Left lobe of liver (tissue), 1 donor: Measurements from ENCODE around the genes HPRT1, CT45A9, SLC9A6, RBMX, SPANXA1 and SLITRK2.

GRCh38 chrX:134169430-134169781 lies 67.6 kb upstream of the CCDC160 start:
- PRO-cap, result no peak

DNA sequence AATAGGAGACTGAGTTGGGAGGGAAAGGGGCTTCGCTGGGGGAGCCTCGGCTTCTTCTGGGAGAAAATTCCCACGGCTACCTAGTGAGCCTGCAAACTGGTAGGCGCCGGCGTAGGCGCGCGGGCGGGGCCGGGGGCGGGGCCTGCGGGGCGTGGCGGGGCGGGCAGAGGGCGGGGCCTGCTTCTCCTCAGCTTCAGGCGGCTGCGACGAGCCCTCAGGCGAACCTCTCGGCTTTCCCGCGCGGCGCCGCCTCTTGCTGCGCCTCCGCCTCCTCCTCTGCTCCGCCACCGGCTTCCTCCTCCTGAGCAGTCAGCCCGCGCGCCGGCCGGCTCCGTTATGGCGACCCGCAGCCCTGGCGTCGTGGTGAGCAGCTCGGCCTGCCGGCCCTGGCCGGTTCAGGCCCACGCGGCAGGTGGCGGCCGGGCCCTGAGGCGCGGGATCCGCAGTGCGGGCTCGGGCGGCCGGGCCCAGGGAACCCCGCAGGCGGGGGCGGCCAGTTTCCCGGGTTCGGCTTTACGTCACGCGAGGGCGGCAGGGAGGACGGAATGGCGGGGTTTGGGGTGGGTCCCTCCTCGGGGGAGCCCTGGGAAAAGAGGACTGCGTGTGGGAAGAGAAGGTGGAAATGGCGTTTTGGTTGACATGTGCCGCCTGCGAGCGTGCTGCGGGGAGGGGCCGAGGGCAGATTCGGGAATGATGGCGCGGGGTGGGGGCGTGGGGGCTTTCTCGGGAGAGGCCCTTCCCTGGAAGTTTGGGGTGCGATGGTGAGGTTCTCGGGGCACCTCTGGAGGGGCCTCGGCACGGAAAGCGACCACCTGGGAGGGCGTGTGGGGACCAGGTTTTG lies at the start of gene HPRT1:
Gene HPRT1, plus strand, starts transcription at position 190 of the 841 bp plus-strand sequence.
- PRO-cap, result bidirectional peak, plus-strand start at position 221 of the sequence, minus-strand start at position 58 of the sequence

DNA sequence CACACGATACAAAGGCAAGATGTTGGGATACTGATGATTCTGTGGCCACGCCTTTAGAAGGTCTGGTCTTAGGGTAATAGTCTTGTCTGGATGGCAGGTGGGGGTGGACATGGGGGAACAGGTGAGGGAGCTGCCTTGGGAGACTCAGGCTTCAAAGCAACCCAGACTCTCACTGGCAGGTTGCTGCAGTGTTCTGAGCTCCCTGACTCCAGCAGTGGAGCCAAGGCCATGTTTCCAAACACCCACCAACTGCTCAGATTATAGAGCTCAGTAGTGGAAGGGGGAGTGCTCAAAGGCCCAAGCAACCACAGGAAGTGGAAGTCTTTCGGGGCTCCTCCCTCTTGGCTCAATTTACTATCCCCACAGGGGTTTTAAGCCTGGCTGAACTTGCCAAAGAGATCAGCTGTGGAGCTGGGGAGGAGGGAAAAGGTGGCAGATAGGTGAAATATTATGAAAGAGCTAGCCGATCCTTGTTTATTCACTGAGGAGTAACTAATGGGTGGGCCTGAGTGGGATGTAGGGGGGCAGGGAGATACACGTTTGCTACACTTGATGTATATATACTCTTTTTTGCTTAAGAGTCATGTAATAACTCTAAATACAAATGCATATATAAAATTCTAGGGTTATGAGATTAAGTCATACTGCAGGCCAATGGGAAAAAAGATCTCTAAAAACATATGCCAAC lies 82.5 kb downstream of the HPRT1 start:
- PRO-cap, result no peak

- PRO-cap, result unidirectional peak, minus-strand start at chrX:135004081; unidirectional peak, minus-strand start at chrX:135004123
These were observed 13.4 kb downstream of the SMIM10 start for GRCh38 chrX:135003802-135004931.

GRCh38 chrX:135033374-135033616 lies 1.1 kb downstream of the RTL8C start:
- PRO-cap, result no peak

DNA sequence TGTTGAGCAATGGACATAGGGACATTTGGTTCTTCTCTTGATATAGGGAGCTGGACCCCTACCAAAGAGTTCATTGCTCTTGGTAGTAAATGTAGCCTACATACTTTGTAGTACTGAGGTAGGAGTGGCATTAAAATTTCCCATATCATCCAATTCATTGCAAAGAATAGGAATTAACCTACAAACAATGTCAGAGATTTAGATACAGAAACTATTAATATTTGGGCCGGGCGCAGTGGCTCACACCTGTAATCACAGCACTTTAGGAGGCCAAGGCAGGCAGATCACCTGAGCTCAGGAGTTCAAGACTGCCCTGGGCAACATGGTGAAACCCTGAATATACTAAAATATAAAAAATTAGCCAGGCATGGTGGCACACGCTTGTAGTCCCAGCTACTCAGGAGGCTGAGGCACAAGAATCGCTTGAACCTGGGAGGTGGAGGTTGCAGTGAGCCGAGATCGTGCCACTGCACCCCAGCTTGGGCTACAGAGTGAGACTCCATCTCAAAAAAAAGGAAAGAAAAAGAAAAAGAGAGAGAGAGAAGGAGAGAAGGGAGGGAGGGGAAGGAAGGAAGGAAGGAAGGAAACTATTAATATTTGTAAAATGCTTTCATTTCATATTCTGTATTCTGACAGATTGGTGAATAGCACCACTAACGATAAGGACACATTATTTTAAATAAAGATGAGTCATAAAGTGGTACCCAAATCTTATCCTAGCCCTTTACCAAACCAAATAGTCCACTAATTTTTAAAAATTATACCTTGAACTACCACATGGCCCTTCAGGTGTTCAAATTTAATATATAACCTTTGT lies 21.7 kb downstream of the INTS6L start:
- PRO-cap, result no peak

- PRO-cap, result no peak
These were observed at the start of gene CT45A9 for GRCh38 chrX:135871584-135872237. CT45A9 (minus strand) TSS chrX:135871812.

- PRO-cap, result bidirectional peak, plus-strand start at chrX:135985435, minus-strand start at chrX:135985341
These were observed at the start of gene SLC9A6 for GRCh38 chrX:135985042-135986075. SLC9A6 (plus strand) TSS chrX:135985435.

- PRO-cap, result no peak
These were observed 938 bp downstream of the SLC9A6 start for GRCh38 chrX:135986076-135986669.

DNA sequence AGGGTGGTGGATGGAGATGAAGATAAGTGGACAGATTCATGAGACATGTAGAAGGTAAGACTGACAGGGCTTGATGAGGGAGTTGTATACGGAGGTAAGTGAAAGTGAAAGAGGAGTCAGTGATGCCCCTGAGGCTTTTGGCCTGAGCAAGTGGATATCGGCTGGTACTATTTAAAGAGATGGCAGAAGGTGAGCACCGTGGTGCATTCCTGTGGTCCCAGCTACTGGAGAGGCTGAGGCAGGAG lies 85.4 kb downstream of the SLC9A6 start:
- PRO-cap, result no peak

GRCh38 chrX:136156491-136157106 lies 40.2 kb upstream of the FHL1 start:
- PRO-cap, result no peak

- PRO-cap, result no peak
These were observed 39.9 kb downstream of the CD40LG start for GRCh38 chrX:136687756-136688266.

DNA sequence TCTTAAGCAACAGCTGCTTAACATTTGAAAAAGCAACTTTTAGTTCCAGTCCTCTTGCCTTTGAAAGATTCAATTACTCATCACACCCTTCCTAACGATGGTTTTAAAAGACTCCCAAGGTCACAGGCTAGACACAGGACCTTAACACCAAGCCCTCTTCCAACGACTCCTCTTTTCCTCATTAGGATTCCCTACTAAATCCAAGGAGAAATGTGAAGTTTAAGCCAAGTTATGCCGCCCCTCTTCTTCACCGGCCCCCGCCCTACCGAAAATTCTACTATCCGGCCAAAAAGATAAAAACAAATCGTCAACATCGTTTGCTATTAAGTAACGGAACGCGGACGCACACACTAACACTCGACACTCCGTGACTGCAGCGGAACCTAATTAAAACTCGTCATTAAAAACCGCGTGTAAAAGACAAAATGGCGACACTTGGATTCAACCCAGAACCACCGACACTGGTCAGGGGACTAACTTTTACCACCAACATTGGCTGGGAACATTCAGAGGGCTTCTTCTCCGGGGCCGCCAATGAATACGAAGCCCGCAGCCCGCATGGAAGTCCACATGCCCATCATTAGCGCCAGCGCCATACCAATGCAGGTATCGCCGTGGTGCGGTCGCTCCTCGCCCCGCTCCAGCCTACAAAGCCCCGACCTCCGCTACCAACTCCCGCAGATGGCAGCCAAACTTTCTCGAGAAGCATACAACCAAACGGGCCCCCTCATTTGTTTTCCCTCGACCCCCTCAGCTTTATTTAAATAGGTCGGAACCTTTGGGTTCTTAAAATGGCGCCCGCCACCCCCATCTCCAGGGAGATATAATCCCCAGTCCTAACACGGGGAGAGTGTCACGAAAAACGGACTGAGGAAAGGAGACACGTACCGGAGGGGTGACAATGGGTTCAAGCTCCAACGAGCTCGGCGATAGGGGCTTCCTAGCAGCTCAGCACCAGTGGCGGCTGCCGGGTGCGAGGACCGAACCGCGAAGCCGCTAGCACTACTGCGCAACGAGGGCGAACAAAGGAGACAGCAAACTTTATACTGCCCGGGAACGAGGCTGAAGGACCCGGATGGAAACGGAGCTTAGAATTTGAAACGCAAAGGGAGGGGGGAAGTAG lies at the start of gene RBMX:
Gene RBMX, minus strand, starts transcription at position 1,017 of the 1,123 bp plus-strand sequence.
- PRO-cap, result unidirectional peak, plus-strand start at position 323 of the sequence; unidirectional peak, plus-strand start at position 600 of the sequence; bidirectional peak, plus-strand start outside the sequence, minus-strand start at position 1,014 of the sequence

GRCh38 chrX:139211419-139212014 lies 319.0 kb upstream of the F9 start:
- PRO-cap, result no peak

DNA sequence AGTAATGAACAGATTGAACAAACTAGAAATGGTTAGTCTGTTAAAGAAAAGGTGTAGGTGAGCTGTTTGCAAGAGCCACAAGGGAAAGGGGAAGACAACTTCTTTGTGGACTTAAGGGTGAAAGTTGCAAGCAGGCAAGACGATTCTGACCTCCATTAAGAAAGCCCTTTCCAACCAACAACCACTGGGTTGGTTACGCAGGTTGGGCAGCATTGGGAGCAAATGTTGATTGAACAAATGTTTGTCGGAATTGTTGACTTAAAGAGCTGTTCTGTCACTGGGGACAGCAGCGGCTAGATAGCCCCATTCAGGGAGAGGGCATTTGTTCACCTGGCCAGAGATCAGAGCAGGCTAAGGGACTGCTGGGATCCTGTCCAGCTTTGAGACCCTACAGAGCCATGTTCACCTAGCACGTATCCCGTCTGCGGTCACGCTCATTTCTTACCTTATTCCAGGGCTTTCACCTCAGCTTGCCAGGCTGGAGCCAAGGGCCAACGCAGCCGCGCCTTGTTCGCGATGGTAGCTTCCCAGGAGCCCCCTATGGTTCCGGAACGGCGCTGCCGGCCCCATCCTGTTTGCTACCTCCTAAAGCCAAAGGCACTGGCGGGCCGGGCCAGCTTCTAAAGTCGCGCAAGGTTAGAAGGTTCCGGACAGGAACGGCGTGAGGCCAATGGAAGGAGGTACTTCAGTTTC lies 24.5 kb downstream of the F9 start:
- PRO-cap, result no peak

- PRO-cap, result no peak
These were observed 2.9 kb upstream of the MCF2 start for GRCh38 chrX:139710949-139711183.

- PRO-cap, result no peak
These were observed at the start of gene SPANXA1 for GRCh38 chrX:141584612-141584912. SPANXA1 (minus strand) TSS chrX:141584738.

GRCh38 chrX:145817145-145817727 lies 393 bp upstream of the SLITRK2 start:
- PRO-cap, result no peak

- PRO-cap, result no peak
These were observed at the start of gene SLITRK2 for GRCh38 chrX:145817735-145818545. SLITRK2 (plus strand) TSS chrX:145817829.

- PRO-cap, result no peak
These were observed 63.0 kb upstream of the CXorf51A start for GRCh38 chrX:146877522-146877881.